Myometrial cell (primary cell): ENCODE data around the genes GYS1, CGB2, FLT3LG and PRRG2.

DNA sequence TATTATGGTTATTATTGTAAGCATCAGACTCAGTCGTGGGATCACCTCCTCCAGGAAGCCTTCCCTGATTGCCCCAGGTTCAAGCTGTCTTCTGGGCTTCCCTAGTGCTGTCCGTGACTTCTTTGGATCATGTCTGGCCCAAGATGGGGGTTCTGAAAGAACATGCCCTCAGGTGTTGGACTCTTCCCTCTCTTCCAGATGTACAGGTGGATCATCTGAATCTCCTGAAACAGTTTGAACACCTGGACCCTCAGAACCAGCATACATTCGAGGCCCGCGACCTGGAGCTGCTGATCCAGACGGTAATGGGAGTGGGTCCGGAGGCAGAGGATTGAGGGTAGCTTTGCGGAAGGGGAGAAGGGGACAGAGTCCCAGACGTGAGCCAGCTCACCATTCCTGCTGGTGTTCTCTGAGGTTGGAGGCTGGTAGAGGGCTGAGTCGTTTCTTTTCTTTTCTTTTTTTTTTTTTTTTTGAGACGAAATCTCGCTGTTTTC, 10.9 kb downstream of the NUCB1 start:
- RAMPAGE, long total RNA, result no peak

- RAMPAGE, long total RNA, result no peak
Measured at GRCh38 chr19:48922562-48923292, 10.8 kb upstream of the DHDH start.

GRCh38 chr19:48992705-48993431, at the start of gene GYS1:
GYS1 (minus strand) TSS chr19:48993309.
- RAMPAGE, long total RNA, result start-site peak on the minus strand at chr19:48993285-48993340, 61 and 53 reads in 2 replicates

DNA sequence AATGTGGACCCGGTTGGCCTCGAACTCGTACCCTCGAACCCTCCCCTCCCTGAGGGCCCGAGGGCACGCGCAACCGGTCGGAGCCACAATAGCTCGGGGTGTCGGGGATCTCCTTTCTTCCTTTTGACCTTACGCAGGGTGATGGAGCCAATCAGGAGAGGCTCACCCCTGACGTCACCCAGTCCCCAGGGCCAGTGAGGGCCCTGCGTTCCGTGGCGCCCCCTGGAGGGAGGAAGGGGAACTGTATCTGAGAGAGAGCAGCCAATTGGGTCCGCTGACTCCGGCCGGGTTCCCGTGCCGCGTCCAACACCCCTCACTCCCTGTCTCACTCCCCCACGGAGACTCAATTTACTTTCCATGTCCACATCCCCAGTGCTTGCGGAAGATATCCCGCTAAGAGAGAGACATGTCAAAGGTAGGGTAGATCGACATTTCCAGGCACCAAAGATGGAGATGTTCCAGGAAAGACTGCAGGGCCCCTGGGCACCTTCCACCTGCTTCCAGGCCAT, at the start of gene CGB2:
CGB2 (plus strand) TSS at position 201 of the 509 bp plus-strand sequence.
- RAMPAGE, long total RNA, result no peak

GRCh38 chr19:49073705-49074350, 1.3 kb upstream of the KCNA7 start:
- RAMPAGE, long total RNA, result no peak

GRCh38 chr19:49108803-49109279, 5.3 kb upstream of the LIN7B start:
- RAMPAGE, long total RNA, result no peak

- RAMPAGE, long total RNA, result start-site peak on the plus strand at chr19:49149921-49149956, 8 and 7 reads in 2 replicates
Measured at GRCh38 chr19:49149196-49150199, 5.7 kb downstream of the HRC start.

DNA sequence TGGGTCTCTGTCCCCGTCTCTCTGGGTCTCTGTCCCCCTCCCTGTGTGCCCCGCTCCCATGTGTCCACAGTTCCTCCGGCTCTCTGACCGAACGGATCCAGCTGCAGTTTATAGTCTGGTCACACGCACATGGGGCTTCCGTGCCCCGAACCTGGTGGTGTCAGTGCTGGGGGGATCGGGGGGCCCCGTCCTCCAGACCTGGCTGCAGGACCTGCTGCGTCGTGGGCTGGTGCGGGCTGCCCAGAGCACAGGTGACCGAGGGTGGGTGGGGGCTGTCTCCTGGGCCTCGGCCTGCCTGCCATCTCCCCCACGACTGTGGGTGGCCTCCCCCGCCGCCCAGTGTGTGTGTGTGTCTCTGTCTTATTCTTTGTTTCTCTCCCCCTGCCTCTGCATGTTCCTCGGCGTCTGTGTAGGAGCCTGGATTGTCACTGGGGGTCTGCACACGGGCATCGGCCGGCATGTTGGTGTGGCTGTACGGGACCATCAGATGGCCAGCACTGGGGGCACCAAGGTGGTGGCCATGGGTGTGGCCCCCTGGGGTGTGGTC, 10.3 kb downstream of the TRPM4 start:
- RAMPAGE, long total RNA, result no peak

DNA sequence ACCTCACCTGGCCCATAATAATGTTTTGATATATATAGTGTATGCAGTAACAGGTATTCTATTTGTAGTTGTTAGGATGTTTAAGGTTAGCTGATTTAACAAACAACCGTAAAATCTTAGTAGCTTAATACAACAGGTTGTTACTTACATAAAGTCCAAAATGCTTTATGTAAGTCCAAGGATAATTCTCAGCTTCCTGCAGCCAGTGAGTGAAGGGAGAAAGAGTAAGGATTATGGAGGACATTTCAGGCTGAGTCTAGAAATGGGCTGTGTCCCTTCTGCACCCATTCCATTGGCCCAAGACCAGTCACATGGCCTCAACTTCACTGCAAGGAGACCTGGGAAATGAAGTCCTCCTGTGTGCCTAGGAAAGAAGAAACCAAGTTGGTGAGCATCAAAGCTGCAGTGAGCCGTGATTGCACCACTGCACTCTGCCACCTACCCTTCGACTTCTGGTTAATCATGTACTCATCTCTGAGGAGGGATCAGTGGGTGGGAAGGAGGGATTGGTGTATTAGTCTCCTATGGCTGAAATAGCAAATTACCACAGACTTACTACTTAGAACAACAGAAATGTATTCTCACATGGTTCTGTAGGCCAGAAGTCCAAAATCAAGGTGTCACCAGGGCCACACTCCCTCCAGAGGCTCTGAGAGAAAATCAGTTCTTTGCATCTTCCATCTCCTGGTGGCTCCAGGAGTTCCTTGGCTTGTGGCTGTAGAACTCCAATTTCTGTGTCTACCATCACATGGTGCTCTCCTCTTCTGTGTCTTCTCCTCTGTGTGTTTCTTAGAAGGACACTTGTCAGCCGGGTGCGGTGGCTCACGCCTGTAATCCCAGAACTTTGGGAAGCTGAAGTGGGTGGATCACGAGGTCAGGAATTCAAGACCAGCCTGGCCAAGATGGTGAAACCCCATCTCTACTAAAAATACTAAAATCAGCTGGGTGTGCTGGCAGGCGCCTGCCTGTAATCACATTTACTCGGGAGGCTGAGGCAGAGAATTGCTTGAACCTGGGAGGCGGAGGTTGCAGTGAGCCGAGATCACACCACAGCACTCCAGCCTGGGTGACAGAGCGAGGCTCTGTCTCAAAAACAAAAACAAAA, 3.4 kb upstream of the CD37 start:
- RAMPAGE, long total RNA, result no peak

DNA sequence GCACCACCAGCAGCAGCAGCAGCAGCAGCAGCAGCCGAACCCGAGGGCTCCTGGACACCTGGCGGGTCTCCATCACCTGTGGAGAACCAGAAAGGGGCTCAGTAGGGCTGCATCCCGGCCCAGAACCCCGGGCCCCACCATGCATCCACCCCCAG, 97 bp downstream of the PTH2 start:
- RAMPAGE, long total RNA, result no peak

DNA sequence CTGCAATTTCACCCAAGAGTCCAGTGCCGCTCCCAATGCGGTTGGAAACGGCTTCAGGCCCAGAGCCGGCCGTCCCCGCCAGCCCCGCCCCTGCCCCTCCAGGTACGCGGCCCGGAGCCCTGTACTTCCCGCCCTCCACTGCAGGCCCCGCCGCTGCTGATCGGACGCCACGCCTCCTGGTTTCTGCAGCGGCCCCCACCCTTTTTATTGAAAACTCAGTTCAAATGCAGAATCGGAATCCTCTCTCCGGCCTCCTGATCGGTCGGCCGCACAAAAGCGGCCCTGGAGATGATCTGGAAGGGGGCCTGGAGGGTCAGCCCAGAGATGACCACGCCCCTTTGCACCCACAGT, 3.1 kb downstream of the GFY start:
- RAMPAGE, long total RNA, result no peak

- RAMPAGE, long total RNA, result no peak
Measured at GRCh38 chr19:49473680-49474892, at the start of gene FLT3LG. FLT3LG (plus strand) TSS chr19:49474215.

DNA sequence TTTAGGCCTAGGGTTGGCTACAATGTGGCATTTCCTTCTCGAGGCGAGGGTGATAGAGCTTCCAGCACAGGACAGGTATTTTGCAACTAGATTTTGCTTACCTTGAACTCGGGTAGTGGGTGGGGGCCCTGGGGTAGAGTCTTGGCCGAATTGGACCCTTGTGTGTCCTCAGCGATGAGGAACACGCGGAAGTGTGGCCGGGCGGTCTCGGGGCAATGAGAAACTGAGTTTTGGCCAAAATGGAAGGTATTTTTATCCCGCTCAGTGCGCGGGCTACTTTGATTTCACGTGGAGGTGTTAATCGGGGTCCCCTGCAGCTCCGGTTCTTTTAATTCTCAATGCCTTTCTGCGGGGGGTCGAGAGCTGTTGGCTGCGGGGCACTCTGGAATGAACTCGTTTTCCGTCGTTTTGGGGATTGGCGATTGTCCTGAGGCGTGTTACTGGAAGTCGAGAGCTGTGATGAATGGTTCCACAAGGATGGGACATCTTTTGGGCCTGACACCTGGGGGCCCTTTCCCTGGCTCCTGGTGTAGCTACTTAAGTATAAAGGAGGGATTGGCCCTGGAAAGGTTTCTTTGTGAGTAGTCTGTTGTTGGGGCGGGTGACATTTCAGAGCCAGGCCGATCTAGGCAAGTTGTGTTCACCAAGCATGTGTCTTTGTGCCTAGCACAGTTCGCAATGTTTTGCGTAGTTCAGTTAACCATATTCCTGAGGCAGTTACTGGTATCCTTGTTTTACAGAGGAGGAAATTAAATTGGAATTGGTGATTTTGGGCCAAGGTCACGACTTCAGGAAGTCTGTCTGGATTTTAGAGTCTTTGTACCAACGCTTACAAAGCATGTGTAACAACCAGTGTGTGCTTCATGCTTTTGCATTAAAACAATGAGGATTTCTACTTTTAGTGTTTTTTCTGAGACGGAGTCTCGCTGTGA, 670 bp downstream of the RPL13A start:
- RAMPAGE, long total RNA, result no peak

- RAMPAGE, long total RNA, result no peak
Measured at GRCh38 chr19:49512901-49513753, 666 bp downstream of the FCGRT start.

- RAMPAGE, long total RNA, result no peak
Measured at GRCh38 chr19:49564548-49565164, 15.7 kb downstream of the NOSIP start.

- RAMPAGE, long total RNA, result no peak
Measured at GRCh38 chr19:49580899-49581559, at the start of gene PRRG2. PRRG2 (plus strand) TSS chr19:49581316.

GRCh38 chr19:49615862-49616381, 24.0 kb downstream of the RRAS start:
- RAMPAGE, long total RNA, result no peak

DNA sequence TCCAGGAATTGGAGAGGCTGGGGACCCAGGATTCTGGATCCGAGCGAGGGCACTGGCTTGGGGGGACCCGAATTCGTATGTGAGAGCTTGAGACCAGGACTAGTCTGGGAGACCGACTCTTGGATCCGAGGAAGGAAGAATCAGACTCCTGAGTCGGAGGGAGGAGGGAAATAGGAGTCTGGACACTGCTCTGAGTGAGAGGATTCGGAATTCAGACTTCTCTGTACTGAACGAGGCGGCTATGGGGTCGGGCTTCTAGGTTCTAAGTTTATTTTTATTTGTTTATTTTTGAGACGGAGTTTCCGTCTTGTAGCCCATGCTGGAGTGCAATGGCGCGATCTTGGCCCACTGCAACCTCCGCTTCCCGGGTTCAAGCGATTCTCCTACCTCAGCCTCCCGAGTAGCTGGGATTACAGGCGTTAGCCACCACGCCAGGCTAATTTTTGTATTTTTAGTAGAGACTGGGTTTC, 930 bp upstream of the SCAF1 start:
- RAMPAGE, long total RNA, result no peak

- RAMPAGE, long total RNA, result no peak
Measured at GRCh38 chr19:49650866-49651601, 9.0 kb downstream of the SCAF1 start.

DNA sequence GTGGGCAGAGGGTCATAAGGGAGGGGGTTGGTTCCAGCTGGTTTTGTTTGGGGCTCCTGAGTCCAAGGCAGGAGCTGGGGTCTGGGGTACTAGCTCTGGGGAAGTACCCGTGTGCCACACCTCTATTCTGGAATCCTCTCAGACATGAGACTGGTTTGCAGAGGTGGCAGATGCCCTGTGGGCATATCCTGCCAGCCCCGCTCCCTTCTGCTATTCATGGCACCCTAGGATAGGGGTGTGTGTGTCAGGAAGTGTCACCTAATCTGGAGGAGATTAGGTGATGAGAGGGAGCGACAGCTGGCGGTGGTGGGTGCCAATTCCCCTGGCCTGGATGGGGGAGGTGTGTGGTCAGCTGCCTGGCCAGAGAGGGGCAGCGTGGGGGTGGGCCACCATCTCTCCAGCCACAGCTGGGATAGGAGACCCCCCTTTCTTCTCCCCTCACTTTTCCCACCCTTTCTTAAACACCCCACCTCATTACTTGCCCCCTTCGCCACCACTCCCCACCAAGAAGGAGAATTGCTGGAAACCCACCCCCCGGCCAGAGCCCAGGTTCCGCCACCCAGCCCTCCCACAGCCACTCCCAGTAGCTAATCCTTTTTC, 2.3 kb downstream of the PRMT1 start:
- RAMPAGE, long total RNA, result no peak